Daoy (cell line): ENCODE measurements around a stretch of chr5.

GRCh38 chr5:179862046-179862978, 3.7 kb upstream of the MRNIP start:
- RAMPAGE, long total RNA = no peak

DNA sequence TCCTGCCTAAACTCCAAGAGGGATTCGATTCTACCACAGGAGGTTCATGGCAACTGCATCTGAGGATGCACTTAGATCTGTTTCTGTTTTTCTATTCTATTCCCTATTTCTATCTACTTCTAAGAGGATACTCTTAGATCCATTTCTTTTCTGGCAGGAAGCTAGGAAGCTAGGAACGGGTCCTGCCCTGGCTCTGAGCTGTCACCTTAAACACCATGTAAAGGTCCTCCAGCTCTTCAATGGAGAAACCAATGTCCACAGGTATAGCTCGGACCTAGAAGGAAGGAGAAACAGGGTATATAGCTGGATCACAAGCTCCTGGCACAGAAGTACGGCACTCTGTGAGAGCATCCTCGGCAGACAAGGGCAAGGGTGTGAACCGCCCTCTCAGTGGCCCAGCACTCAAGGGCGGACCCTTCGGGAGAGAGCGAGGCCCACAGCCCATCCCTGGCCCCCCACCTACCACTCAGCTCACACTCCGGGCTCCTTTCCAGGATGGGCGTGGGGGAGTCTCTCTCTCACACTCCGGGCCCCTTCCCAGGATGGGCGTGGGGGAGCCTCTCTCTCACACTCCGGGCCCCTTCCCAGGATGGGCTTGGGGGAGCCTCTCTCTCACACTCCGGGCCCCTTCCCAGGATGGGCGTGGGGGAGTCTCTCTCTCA, 12.8 kb upstream of the MRNIP start:
- RAMPAGE, long total RNA = no peak

GRCh38 chr5:180810354-180811341, 8.0 kb upstream of the MGAT1 start:
- RAMPAGE, long total RNA = no peak

- RAMPAGE, long total RNA = no peak
These were observed 602 bp downstream of the ZFP62 start for GRCh38 chr5:180860241-180861107.

GRCh38 chr5:181043133-181043626, 3.1 kb downstream of the BTNL9 start:
- RAMPAGE, long total RNA = no peak

GRCh38 chr5:181098199-181098573, 32.8 kb downstream of the OR2V1 start:
- RAMPAGE, long total RNA = no peak

DNA sequence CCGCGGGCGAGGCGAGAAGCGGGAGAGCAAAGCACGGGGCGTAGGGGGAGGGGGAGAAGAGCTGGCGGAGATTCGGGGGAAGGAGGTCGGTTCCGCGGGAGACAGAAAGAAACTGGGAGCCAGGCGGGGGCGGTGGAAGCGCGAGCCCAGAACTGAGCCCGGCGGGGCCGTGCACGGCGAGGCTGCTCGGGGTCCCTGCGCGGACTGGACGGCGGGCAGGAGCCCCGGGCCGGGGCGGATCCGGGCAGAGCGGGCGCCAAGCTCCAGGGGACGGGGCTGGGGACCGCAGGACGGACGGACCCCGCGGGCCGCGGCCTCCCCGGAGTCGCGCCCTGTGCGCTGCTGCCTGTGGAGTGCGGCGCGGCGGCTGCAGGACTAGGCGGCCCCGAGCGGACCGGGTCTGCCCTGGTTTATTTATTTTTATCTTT, 29.8 kb downstream of the OR2V1 start:
- RAMPAGE, long total RNA = no peak

DNA sequence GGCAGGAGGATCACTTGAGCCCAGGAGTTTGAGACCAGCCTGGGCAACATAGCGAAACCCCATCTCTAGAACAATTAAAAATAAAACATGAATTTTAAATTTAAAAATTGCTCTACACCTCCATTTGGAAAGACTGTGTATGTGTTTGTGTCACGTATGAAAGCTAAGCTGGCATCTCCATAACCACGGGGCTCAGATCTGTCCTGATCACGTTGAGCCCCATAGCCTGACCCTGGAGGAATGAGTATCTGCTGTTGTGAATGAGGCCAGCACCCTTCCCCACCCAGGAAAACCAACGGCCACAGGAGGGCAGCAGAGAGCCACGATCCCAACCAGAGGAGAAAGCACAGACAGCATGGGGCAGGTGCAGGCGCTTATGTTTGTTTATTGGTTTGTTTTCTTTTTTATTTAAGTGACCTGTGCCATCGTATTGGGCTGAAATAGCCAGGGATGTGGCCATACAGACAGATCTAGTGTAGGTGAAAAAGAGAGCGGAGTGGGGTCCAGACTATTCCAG, 11.8 kb downstream of the OR2V2 start:
- RAMPAGE, long total RNA = no peak

GRCh38 chr5:181174014-181174419, 26.6 kb downstream of the OR2V2 start:
- RAMPAGE, long total RNA = no peak

- RAMPAGE, long total RNA = no peak
These were observed 1.8 kb upstream of the TRIM41 start for GRCh38 chr5:181221187-181221785.